ENCODE data around the genes SCGN, H2BC4 and H4C6.

DNA sequence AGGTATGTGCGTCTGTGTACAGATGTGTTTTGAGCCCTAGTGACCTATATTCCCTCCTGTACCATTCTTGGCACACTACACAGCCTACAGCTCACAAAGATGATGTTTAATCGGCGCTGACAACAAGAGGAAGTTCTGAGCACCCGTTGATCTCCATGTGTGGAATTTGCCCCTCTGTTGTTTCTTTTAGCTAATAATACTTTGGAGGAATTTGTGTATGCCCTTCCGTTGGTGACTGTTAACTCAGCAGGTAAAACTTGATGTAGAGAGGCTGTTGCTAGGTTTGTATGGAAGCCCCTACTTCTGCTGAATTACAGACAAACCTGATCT lies 1.5 kb downstream of the CARMIL1 start:
- PRO-cap, result unidirectional peak, minus-strand start at position 161 of the sequence
- RAMPAGE, long total RNA, result no peak

DNA sequence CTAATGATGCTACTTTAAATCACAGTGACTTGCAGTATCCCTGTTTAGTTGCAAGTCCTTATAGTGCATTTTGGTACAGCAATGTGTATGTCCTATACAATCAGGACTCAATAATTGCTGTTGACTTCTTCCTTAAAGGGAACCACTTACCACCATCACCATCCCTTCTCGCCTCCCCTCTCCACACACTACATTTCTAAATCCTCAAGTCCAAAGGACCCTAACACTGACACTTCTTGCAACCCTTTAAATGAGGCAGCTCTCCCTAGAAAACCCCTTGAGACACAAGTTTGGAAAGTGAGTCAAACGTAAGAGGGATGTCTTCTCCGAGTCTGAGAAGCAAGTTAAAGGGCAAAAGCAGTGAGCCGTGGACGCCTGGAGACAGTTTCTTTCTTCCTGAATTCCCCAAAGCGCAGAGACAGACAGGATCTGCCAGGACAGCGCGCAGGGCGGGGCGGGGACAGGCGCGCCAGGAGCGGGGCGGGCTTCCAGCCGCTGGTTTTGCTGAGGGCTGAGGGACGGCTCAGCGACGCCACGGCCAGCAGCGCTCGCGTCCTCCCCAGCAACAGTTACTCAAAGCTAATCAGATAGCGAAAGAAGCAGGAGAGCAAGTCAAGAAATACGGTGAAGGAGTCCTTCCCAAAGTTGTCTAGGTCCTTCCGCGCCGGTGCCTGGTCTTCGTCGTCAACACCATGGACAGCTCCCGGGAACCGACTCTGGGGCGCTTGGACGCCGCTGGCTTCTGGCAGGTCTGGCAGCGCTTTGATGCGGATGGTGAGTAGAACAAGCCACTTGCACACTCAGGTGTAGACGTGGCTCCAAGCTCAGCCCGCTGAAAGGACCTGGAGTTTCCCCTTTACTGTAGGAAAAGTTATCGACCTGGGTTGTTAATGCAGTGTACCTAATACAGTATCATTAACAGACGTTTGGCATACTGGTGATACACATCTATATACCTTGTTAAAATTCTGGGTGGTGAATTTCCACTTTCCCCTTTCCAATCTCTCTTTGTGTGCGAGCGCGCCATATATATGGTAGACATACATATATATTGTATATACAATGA lies at the start of gene SCGN:
TSS of gene SCGN (plus strand) at position 504 of the 1,066 bp plus-strand sequence.
- PRO-cap, result unidirectional peak, plus-strand start at position 576 of the sequence
- RAMPAGE, long total RNA, result no peak

GRCh38 chr6:25661117-25661627 lies 9.2 kb downstream of the SCGN start:
- PRO-cap, result no peak
- RAMPAGE, long total RNA, result no peak

DNA sequence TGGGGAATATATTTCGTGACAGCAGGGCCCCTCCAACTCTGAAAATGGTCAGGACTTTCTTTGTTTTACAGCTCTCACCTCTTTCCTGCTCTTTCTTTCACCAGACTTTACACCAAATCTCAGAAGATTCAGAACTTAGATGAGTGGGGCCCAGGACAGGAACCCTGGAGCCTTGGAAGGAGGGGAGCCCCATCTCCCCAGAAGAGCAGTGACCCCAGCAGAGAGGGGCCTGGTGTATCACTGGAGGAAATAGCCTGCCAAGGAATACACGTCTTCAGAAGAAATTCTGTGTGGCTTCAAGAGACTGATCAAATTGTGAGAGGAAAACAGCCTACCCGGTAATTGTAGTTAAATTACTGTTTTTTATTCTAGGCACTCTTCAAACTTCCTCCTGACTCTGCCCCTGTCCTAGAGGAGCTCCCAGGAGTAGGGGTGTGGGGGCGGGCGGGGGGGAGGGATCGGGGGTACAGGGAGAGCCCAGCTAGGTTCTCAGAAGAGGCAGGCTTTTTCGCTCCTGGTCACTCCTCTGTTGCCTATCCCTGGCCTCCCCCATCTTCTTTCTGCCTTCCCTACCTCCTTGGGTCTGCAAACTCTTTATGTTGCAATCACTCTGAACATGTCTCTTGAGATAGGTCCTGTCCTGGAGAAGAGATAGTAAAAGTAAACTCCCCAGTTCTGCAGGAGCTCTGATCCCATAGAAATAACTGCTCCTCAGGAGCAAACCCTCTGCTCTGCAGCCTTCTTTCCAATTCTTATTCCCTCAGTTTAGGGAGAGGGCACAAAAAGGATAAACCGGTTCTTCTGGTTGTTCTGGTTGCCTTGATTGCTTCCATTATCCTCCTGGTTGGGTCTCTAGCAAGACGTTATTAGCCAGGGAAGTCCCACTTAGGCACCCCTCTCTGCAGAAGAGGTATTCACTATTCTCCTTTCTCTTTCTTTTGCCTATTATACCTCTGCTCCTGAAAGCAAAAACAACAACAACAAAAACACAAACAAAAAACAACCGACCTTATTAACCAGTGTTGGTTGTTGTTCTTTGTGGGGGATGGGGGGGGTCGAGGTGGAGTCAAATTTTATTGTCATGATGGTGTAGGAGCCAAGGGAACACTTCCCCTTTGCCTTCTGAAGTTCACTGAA lies 711 bp downstream of the TRIM38 start:
- PRO-cap, result bidirectional peak, plus-strand start at position 832 of the sequence, minus-strand start at position 733 of the sequence
- RAMPAGE, long total RNA, result no peak

DNA sequence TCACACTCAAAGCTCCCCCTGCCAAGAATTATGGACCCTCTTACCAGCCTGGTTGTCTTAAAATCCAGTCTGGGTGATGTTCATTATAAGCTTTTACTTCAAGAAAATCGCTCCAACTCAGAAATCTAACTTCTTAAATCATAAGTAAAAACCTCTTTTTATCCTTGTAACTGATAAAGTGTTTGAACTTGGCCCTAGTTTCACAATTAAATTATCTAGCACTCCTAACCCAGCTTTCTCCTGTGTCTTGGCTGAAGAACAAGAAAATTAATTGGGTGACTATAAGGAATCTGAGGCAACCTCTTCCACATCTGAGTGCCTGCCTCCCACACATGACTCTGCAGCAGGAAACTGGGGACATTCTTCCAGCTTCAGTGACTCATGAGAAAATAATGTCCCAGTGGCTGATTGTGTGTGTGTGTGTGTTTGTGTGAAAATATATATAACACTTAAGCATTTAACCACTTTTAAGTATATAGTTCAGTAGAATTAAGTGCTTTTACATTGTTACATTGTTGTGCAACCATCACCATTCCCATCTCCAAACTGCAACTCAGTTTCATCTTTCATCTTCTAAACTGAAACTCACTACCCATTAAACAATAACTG lies 8.5 kb downstream of the TRIM38 start:
- PRO-cap, result no peak
- RAMPAGE, long total RNA, result no peak

DNA sequence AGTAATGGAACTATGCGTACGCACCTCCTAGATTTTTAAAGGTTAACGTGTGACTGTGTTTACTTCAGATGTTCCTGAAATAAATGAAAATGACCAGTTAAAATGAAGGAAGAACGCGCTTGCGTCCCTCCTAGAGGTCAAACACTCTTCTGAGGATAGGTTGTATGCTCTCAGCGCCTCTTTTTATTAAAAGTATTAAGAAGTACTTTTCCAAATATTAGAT lies 24.6 kb downstream of the H1-1 start:
- PRO-cap, result no peak
- RAMPAGE, long total RNA, result no peak

GRCh38 chr6:26033671-26034507 lies 471 bp upstream of the H2AC4 start:
- PRO-cap, result bidirectional peak, plus-strand start at chr6:26034253, minus-strand start at chr6:26034190
- RAMPAGE, long total RNA, result no peak

GRCh38 chr6:26054075-26054386 lies 2.2 kb downstream of the H1-2 start:
- PRO-cap, result no peak
- RAMPAGE, long total RNA, result no peak

- PRO-cap, result no peak
- RAMPAGE, long total RNA, result no peak
Measured at GRCh38 chr6:26056736-26057122, 459 bp upstream of the H1-2 start.

DNA sequence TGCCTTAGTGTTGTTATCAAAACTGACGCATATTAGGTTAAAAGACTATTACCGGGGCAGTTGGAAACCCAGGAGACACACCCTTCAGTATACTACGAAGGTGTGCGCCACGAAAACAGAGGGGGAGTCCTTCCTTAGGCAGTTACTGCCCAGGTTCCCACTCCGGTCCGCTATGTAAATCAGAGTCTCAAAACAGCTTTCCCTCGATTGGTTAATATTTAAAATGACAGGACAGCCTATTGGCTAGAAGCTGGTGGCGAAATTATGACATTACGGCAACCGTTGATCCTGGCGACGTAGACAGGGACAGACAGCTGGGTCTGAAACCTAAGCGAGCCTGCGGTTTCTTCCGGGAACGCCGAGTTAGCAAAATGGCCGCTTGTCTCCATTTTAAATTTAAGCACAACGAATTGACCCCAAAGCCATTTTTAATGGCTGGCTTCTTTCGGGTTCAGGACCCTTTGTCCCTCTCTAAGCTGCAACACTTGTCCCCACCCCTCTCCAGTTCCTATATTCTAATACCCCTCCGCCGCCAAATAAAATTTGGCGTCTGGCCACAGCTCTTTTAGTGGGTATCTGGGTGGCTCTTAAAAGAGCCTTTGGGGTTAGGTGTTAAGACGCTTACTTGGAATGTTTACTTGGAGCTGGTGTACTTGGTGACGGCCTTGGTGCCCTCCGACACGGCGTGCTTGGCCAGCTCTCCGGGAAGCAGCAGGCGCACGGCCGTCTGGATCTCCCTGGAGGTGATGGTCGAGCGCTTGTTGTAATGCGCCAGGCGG lies 647 bp downstream of the H2BC4 start:
- PRO-cap, result no peak
- RAMPAGE, long total RNA, result no peak

DNA sequence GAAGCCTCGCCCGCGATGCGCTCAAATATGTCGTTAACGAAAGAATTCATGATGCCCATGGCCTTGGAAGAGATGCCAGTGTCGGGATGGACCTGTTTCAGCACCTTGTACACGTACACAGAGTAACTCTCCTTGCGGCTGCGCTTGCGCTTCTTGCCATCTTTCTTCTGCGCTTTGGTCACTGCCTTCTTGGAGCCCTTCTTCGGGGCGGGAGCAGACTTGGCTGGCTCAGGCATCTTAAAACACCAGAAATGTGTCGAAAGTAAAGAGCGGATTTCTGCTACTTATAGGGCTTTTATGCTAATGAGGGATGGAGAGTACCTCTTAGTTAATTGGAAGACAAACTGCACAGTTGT lies at the start of gene H2BC4:
TSS of gene H2BC4 (minus strand) at position 258 of the 356 bp plus-strand sequence.
- PRO-cap, result bidirectional peak, plus-strand start outside the sequence, minus-strand start at position 258 of the sequence
- RAMPAGE, long total RNA, result start-site peak on the minus strand centred at position 247 of the sequence, 26 bp wide, 39,393 and 16,075 reads in 2 replicates

DNA sequence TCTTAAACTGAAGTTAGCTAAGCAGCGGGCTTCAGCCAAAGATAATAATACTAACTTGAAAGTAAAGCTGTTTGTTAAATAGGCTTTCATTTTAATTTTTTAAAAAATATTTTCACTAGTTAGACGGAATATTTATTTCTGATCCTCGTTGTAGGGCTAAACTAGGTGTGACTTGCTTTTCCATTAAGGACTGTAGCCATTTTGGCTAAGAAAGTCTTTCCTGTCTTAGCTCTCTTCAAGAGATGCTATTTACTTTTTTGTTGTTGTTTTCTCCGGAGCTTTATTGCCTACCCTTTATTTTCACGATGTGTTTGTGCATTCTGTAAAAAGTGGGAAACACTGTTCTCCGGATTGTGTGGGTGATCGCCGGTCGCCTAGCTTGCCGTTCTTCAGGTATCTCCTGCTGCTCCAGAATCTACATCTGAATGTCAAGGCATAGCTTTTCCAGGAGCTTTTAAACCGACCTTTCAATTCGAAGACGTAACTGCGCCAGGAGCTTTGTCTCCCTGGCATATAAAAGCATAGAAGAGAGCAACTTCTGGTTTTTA lies 510 bp upstream of the H2BC6 start:
- PRO-cap, result bidirectional peak, plus-strand start at position 470 of the sequence, minus-strand start at position 427 of the sequence
- RAMPAGE, long total RNA, result no peak

GRCh38 chr6:26214401-26215030 lies 2.0 kb downstream of the H2BC8 start:
- PRO-cap, result no peak
- RAMPAGE, long total RNA, result no peak

DNA sequence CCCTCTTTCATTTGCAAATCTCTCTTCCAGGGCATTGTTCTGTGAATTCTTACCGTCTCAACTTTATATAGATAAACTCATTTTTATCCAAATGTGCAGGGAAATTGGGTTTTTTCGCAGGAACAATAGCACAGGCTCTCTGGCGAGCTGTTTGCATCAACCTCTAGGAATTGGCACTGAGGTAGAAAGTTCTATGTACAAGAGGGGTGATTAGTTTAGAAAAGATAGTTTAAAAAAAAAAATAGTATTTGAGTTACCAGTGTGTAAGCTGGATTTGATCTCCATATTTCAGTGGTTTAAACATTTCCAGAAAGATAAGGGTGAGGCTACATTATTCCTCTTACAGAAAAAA lies 517 bp upstream of the H1-3 start:
- PRO-cap, result unidirectional peak, minus-strand start at position 178 of the sequence
- RAMPAGE, long total RNA, result no peak

- PRO-cap, result bidirectional peak, plus-strand start at chr6:26240393, minus-strand start at chr6:26240245; bidirectional peak, plus-strand start at chr6:26240895, minus-strand start at chr6:26240728
- RAMPAGE, long total RNA, result start-site peak on the plus strand at chr6:26240392-26240397, 42,309 and 20,388 reads in 2 replicates
Measured at GRCh38 chr6:26240010-26241006, at the start of gene H4C6. Gene H4C6 (plus strand): TSS chr6:26240393.

DNA sequence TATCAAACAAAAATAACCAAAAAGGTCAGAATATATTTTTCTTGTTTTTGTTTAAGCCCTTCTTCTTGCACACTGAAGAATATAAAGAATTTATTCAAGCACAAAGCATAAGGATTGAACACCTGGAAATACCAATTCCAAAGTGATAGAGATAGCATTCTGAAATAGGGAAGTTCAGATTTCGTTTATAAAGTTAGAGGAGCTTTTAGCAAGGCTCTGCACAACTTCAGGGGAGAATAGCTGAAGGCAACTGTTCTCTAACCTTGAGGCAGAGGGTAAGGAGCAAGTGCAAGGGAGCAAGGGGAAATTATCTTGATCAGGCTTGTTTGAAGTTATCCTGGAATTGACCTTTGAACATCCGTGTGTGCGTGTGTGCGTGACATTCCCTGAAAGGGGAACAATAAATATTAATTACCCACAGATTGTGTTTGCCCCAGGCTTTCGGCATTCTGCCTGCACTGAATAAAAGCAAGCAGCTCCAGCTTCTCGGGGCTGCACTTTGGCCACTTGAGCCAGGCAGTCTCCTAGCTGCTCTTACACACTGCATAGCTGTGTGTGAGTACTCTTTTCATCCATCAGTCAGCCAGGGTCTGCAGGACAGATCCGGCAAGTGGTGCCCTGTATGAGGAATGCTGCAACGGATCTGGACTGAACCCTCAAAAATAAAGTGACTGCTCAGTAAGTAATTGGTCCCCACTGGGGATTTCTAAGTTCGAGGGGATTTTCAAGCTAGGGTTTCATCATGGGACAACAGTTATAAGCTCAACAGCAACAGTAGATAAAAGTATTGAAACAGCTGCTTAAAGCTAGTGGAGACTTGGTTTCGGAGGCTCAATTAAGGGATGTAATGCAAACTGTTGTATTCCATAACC lies 5.8 kb downstream of the H2BC9 start:
- PRO-cap, result no peak
- RAMPAGE, long total RNA, result no peak

DNA sequence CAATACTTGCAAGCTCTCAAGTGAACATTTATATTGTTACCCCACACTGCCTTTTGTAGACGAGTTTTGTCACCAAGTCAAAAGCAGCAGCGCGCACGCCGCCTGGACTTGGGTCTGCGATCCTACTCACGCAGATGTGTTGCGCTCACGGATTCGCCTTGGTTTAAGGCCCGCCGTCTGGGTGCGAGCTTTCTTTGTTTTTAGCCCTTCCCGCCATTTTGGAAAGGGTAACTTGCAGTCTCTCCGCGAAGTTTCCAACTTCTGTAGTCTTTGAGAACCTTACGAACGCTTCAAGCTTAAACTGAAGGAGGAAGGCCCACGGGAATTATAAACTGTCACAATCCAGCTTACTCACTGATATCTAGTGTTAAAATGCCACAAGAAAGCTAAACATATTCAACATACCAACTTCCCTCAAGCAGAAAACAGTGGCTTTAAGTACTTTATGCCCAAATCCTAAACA lies 764 bp downstream of the H4C8 start:
- PRO-cap, result bidirectional peak, plus-strand start at position 80 of the sequence, minus-strand start at position 165 of the sequence
- RAMPAGE, long total RNA, result no peak

- PRO-cap, result bidirectional peak, plus-strand start at chr6:26286521, minus-strand start at chr6:26286497
- RAMPAGE, long total RNA, result no peak
Measured at GRCh38 chr6:26286154-26286770, 928 bp upstream of the H4C8 start.

GRCh38 chr6:26296691-26297402 lies 11.5 kb upstream of the H4C8 start:
- PRO-cap, result no peak
- RAMPAGE, long total RNA, result no peak

DNA sequence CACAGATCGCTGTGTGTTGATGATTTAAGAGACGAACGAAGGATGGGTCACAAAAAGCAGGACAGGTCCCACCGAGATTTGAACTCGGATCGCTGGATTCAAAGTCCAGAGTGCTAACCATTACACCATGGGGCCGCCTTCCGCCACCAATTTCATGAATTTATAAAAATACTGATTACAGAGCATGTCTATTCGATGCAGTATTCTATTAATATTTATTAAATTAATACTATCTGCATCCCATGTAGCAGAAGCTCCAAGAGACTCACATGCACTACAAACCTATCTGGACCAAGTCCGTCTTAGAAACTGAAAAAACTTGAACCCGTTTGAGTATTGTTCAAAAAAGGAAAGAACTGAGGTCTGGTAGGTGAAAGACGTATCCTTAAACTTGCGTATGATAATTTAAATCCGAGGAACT lies 25.8 kb upstream of the H4C8 start:
- PRO-cap, result unidirectional peak, minus-strand start at position 141 of the sequence
- RAMPAGE, long total RNA, result no peak